Calu3 (cell line): ENCODE data around the gene KIAA1958.

DNA sequence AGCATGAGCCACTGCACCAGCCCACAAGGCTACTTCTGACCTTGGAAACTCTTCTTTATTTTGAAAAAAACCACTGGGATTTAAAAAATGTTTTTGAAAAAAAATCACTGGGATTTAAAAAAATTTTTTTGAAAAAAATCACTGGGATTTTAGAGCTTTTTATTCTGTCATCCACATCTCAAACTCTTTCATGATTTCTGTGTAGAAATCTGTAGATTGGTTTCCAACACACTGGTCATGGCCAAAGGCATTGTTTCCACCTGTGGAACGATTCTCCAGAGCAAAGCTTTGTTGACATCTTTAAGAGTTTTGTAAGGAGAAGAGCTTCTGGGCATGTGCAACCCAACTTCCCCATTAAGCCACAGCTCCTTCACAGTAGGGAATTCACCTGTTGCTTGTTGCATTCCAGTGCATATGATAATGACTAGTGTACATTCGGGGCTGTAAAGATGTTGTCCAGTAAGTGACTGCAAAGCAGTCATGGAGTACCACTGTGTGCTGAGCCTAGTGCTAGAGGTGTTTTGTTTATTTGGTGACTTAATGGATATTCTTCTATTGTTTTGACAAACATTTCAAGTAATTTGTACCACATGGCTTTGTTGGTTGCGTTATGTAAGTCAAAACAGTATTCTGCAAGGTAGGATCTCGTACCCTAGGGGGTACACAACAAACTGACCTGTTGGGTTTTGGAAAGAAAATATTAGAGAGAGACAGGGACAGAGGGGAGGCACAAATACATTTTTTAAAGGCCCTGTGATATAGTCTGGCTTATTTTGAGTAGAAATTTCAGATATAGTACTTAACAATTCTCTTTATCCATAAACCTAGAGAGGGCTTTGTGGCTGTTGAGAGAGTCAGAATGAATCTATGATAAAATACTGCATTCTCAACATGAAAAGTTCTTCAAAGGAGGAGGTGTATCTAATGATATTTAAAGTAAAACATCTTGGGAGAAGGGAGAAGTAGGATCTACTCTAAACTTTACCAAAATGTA is 12.9 kb downstream of the UGCG start:
- PRO-cap: no peak

DNA sequence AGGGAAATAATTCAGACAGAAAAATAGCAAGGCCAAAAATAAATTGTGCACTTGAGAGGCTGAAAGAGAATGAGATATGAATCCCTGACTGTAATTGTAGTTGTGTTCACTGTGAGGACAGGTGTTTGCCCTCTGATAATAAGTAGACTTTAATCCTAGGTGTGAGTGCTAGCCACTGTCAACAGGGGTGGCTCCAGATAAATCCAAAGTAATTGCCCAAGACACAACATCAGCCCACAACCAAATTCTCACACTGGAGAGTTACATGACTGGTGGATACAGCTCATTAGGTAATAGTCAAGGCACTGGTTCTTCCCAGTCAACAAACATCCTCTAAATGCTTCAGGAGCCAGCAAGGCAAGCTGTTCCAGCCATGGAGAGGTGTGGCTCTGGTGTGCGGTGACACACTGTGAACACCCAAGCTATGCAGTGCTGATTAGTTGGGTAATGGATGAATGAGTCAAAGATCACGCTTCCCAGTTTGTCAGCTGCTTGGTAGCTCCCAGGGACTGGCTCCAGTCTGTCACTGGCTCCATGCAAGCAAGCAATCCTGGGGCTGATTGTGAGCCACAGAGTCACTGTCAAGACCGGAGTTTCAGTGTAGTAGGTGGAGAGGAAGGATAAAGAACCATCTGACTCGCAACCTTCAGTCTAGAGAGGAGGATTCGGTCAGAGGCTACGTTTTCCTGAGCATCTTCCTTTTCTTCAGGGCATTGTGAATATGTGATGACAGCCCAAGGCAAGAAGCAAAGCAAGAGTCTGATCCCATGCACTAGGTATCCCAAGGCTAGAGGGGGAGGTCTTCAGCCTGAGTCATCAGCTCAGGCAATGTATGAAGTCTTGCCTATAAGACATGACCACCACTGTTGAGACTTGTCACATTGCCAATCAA is 63.0 kb downstream of the UGCG start:
- PRO-cap: bidirectional peak, plus-strand start at position 518 of the sequence, minus-strand start at position 335 of the sequence

DNA sequence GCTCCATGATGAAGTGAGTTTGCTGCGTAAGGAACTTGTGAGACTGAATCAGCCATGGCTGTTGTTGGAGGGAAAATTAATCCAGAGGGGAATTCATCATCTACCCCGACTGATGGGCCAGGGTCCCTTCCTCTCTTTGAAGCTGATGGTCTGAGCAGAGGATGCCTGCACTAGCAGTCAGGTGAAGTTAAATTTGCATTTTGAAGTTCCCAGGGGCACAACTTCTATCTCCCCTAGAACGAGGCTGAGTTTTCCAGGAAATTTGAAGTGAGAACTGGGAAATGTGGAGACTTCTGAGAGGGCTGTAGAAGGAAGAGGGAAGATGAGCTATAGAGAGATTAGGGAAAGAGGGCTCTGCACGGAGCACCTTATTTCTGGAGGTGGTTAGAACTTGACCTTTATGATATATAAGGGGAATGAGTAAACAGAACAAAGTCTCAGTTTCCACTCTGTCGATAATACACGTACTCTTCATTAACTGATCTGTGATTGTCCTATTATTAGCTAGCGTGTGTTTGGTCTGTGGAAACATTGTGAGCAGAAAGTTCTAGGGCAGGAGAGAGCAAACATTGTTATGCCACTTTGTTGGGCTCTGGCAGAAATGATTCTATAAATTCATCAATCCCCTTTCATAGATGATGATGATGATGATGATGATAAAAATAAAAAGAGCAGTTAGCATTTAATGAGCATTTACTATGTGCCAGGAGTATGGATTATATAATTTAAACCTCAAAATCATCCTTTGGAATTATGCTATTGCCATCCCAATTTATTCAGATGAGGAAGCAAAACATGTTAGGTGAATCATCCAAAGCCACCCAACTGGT is 118.5 kb downstream of the UGCG start:
- PRO-cap: no peak

DNA sequence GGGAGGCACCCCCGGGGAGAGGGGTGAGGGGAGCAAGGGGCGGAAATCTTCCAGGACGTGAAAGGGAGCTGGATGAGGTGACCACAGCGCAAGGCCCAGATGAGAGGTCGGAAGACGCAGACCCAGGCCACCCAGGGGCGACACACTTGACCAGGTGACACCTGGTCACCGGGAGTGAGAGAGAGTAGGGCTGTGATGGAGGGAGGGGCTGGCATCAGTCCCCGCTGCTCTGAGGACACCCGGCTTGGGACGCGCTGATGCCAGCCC is 433 bp upstream of the SUSD1 start:
- PRO-cap: no peak

GRCh38 chr9:112378580-112379263 is 1.2 kb upstream of the HSDL2 start:
- PRO-cap: unidirectional peak, plus-strand start at chr9:112378829; unidirectional peak, plus-strand start at chr9:112378888

- PRO-cap: bidirectional peak, plus-strand start at chr9:112486850, minus-strand start at chr9:112486751; bidirectional peak, plus-strand start at chr9:112487117, minus-strand start at chr9:112487092
These were observed at the start of gene KIAA1958 for GRCh38 chr9:112486247-112487334. TSS of gene KIAA1958 (plus strand) at chr9:112486827.

GRCh38 chr9:112488940-112489259 is 2.3 kb downstream of the KIAA1958 start:
- PRO-cap: no peak

DNA sequence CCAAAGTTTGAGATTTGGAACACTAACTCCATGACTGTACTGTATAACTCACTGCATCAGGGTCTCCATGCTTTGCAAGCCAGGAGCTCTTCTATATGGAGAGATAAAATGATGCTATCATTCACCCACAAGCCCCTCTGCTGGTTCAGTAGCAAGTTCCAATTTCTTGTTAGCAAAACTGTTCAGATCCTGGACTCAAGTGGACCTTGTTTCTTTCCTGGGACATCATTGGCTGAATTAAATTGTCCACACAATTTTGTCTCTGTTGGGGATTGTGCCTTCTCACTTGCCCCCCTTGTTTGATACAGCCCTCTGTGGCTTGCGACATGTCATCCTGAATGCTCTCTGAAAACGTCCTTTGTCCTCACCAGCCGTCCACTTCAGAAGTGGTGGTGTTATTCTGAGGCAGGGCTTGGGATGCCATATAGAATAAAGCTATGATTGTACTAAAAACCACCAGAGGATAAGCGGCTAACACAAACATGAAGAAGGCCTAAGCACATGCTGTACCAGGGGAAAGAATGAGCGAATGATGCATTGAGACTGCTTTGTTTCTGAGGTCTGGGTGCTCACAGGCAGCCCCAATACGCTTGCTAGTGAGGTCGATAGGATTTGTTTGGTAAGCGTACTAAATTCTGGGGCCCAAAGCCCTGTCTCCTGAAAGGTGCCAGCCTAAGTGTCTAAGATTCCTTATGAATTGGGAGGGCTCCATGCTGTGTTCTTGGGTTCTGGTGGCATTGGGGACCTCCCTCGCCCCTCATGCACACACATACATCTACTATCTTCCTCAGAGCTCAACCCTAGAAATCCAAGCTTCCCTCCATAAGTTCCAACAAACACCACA is 3.5 kb upstream of the SNX30 start:
- PRO-cap: no peak

- PRO-cap: bidirectional peak, plus-strand start at chr9:112751691, minus-strand start at chr9:112751625
These were observed 920 bp downstream of the SNX30 start for GRCh38 chr9:112751261-112752099.

- PRO-cap: no peak
These were observed 21.5 kb downstream of the SLC46A2 start for GRCh38 chr9:112868967-112869824.

GRCh38 chr9:113131777-113132095 is 19.1 kb upstream of the SLC31A2 start:
- PRO-cap: no peak

- PRO-cap: no peak
These were observed 561 bp downstream of the SLC31A2 start for GRCh38 chr9:113151368-113151768.

DNA sequence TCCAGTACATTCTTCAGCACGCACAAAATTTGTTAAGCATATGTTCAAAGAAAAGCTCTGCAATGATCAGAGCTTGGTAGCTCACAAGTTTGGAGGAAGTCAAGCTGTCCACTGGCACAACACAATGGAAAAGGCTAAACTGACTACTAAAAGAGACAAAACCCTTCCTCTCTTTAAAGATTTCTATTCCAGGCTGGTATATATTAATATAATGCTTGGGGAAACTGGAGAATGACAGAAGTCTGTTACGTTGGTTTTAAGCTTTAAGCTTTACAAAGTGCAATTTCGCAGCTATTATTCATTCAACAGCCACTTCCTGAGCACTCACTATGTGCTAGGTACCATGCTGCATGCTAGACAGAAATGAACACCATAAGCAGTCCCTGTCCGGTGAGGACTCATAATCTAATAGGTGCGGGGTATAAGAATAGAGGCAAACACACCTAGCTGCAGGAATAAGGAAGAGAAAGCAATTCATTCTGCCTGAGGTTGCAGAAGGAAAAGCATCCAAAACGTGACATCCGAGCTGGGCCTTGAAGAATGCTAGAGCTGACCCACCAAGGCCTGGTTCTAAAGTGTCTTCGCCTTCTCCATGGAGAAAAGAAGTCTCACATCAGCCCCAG is 719 bp downstream of the FKBP15 start:
- PRO-cap: unidirectional peak, plus-strand start at position 477 of the sequence

- PRO-cap: no peak
These were observed 6.8 kb downstream of the SLC31A1 start for GRCh38 chr9:113227942-113228680.

- PRO-cap: no peak
These were observed 12.6 kb upstream of the RNF183 start for GRCh38 chr9:113315557-113316489.

- PRO-cap: no peak
These were observed 12.0 kb upstream of the HDHD3 start for GRCh38 chr9:113388694-113389281.

DNA sequence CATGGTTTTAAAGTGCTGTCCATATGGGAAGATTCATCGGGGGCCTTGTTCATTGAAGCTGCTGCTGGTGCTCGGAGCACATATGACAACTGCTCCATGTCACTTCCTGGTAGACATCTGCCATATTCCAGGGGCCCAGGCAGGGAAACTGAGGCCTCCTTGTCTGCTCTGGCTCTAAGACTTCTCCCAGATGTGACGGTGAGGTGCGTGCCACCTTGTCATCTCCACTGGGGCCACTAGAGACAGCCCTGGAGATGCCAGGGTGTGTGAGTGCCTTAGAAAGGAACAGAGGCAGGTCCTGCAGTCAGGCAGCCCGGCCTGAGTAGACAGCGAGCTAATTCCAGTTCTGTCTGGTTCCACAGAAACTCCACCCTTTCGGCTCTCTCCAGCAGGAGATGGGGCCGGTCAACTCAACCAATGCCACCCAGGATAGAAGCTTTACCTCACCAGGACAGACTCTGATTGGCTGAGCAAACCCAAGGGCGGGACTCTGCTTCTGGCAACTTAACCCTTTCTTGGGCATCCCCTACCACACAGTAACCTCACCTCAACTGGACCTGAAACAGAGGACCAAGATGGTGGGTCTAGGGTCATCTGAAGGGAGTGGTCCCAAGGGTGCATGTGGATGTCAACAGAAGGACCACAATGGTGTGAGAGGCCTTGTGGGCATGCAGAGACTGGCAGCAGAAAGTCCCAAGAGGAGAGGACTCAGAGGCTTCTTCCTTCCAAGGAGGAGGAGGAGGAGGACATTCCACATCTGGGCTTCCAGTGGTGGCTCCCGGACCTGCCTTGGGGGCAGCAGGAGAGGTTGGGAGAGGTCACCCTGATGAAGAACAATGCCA is 77.7 kb downstream of the RGS3 start:
- PRO-cap: no peak

DNA sequence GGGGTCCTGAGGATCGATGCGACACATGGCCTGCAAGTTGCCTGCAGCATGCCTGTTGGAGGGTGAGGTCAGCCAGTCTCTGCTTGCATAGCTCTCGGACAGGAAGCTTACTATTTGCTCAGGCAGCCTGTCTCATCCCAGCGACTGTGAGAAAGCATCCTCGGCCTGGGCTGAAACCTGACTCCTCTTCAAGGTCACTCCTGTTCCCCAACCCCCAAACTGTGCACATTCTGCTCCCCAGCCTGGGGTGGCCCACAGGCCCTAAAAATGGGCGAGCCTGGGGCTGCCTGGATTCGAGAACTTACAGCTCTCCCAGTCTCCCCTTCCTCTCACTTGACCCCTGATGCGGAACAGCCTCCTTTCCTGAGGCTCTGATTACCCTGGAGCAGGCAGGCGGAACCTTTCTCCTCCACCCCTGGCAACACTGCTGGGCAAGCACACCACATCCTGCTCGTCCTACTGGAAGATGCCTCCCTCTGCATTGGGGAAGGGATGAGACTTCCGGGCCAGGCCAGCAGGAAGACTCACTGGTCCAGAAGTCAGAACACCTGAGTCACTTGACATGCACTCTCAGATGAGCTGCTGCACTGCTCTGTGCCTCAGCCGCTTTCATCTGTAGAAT is 187.0 kb downstream of the RGS3 start:
- PRO-cap: no peak

GRCh38 chr9:113966134-113966808 is 90.2 kb downstream of the ZNF618 start:
- PRO-cap: no peak

DNA sequence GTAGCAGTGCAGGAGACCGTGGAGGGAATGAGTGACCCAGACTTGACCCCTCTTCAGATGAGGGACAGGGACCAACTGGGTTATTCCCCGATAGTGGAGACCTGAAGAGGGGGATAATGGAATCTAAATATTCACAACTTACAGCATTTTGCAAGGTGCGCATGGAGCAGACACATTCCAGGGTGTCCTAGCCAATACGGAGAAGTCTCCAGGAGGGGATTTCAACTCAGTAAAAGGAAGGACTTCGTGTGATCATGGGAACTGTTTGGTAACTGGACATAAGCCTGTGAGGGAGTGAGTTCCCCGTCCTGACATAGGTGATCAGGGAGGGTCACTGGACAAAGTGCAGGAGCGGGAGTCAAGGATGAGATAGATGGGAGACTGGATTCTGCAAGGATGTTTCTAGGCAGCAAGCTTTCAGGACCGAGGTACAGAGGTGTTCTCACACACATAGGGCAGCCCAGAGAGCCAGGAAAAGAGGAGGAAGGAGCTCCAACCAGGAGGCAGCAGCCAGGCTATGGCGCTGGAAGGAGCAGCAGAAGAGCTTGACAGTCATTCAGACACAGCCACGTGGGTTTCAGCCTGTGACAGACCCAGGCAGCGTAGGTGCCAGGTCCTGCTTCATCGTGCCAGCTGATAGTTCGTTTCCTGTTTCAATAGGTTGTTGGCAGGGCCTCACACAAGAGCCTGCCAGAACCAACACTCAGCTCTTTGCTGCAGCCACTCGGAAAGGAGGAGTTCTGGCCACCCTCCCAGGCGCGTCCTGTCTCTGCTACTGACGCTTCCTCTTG is 84.2 kb downstream of the AMBP start:
- PRO-cap: no peak